Sciatic nerve (tissue), 1 donor: ENCODE measurements around a stretch of chr5.

GRCh38 chr5:151345802-151346415 lies 1.4 kb downstream of the SLC36A2 start:
- PRO-cap, result no peak

DNA sequence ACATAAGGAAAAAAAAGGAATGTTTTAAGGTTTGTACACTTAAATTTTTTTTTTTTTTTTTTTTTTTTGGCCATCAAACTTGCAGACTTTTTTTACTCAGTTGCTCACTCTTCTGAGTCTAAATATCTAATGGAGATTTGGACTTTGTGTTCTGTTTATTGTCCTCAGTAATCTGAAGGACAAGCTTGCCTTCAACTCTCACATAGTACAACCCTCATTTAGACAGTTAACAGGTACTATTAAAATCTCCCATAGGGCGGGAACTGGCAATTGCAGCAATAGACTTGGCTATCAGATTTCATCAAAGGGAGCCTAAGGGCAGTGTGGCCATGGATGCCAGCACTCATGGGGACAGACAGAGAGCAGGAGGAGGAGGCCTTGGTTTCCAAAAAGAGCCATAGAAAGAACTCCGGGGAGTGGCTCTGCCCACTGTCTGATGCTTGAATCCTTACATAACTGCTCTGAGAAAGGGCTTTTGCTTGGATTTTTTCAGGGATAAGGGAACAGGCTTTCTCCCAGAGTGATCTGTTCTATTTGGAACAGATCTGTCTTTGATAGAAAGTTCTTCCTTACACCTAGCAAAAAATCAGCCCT lies 6.7 kb downstream of the SLC36A1 start:
- PRO-cap, result no peak

- PRO-cap, result no peak
These were observed 25.9 kb downstream of the SPARC start for GRCh38 chr5:151660816-151661228.

DNA sequence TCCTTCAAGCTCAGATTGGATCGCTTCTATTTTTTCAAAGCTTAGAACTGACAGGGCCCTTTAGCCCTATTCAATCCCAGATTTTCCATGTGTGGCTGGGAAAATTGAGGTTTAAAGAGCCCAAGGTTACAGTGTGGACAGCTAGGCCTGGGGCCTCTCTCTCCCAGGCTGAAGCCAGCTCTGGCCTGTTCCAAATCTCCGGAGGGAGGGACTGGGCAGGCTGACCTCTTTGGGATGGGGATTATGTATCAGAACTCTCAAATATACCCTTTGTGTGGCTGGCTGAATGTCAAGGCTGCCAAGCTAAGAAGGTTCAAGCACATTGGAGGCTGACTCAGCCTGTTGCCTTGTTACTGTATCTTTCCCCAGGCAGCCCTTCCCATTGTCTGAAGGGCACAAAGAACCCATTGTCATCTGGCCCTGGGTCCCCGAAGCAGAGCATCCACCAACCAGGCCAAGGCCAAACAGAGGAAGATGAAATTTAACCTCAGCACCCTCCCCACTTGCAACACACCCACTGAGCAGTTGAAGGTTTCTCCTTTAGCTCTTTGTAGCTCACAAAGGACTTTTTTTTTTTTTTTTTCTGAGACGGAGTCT lies 7.3 kb upstream of the SPARC start:
- PRO-cap, result no peak

GRCh38 chr5:151773214-151773573 lies 1.4 kb downstream of the G3BP1 start:
- PRO-cap, result no peak

GRCh38 chr5:153859556-153859801 lies 179.2 kb downstream of the FAM114A2 start:
- PRO-cap, result no peak

- PRO-cap, result no peak
These were observed 12.5 kb downstream of the FAM114A2 start for GRCh38 chr5:154026208-154026587.

GRCh38 chr5:154178609-154179071 lies 11.9 kb upstream of the GALNT10 start:
- PRO-cap, result no peak

- PRO-cap, result no peak
These were observed 12.2 kb downstream of the GALNT10 start for GRCh38 chr5:154202526-154203407.

DNA sequence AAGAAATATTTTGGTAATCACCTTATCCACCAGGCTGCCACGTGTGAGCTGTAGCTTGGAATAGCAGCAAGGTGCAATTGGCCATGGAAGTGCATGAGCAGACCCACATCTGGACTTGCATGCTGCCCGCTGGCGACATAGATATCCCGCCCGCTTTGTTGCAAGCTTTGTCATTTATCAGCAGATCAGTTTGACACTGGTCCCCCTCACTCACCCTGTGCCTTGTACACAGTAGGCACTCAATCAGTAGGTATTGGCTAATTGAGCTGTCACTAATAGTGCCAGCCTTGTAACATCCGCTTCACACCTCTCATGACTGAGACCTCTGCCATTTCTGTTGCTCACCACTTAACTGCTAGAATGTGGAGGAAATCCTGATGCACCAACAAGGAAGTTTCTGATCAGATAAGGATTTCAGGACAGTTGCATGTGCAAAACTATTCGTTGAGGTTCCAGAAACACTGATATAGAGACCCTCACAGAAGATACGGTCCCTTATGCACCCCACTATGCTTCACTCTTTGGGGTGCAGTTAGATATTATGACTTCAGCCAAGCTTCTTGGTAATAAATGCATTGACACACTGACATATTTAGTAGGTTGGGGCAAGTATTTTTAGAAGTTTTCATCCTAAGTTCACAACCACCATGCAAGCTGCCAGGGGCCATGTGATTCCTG lies 10.7 kb downstream of the SAP30L start:
- PRO-cap, result no peak

DNA sequence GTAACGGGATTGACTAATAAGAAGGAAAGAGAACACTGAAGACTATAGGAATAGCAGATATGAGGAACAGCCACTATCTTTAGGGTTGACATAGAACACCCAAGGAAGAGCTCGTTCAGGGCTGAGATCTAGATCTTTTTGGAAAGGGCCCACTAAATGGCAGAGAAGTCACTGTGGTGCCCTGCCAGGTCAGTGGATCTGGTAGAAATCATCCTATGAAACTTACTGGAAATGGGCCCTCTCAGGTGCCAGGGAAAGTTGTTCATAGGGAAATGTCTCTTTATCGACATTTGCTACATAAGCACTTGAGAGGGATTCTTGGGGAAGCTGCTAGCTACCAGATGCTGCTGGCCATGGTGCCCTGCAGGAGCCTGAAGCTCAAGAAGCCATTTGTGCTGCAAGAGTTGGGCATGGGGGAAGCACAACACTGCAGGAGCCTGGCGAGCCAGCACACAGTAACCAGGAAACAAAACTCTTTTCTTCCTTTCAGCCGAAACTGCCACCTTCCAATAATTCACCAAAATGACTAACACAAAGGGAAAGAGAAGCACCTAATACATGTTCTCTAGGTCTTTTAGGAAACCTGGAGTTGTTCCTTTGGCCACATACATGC lies 26.4 kb upstream of the LARP1 start:
- PRO-cap, result no peak

GRCh38 chr5:154787967-154788761 lies 33.0 kb downstream of the LARP1 start:
- PRO-cap, result no peak

GRCh38 chr5:154793814-154794396 lies 38.7 kb downstream of the LARP1 start:
- PRO-cap, result no peak

GRCh38 chr5:154813588-154813995 lies 36.8 kb downstream of the FAXDC2 start:
- PRO-cap, result no peak

- PRO-cap, result no peak
These were observed 31.7 kb downstream of the FAXDC2 start for GRCh38 chr5:154818272-154819478.

GRCh38 chr5:154858897-154859419 lies 531 bp downstream of the CNOT8 start:
- PRO-cap, result no peak

GRCh38 chr5:155075501-155075823 lies 61.9 kb downstream of the KIF4B start:
- PRO-cap, result no peak

DNA sequence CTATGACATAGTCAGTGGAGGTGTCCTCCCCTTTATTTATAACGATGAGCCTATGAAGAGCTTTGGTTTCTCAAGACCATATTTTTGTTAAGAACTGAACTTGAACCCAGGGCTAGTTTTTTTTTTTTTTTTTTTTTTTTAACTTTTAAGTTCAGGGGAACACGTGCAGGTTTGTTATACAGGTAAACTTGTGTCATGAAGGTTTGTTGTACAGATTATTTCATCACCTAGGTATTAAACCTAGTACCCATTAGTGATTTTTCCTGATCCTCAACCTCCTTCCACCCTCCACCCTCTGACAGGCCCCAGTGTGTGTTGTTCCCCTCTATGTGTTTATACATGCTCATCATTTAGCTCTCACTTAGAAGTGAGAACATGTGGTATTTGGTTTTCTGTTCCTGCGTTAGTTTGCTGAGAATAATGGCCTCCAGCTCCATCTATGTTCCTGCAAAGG lies 123.4 kb downstream of the KIF4B start:
- PRO-cap, result no peak

DNA sequence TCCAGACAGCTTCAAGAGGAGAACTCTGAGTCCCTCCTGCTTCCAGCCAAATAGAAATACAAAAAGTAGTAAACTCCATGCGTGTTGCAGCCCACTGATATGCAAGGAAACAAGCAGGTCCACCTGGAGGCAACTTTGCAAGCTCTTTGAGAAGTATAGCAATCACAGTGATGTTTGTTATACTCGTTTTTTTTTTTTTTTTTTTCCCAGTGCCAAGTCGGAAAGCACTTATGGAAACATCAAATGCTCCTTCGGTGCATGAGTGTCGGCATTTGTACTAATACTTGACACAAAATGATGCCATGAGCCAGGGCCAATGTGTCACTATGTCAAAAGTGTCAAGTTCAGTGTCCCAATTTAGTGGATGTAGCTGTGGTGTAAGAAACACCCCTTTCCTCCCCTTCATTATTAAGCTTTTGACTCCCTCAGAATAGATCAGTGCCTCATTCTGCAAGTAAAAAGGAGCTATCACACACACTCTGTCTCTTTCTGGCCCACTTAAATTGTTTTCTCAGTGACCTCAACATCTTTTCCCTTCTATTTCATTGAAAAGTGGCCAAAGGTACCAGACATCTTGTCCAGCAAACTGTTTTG lies 594.0 kb upstream of the SGCD start:
- PRO-cap, result no peak

DNA sequence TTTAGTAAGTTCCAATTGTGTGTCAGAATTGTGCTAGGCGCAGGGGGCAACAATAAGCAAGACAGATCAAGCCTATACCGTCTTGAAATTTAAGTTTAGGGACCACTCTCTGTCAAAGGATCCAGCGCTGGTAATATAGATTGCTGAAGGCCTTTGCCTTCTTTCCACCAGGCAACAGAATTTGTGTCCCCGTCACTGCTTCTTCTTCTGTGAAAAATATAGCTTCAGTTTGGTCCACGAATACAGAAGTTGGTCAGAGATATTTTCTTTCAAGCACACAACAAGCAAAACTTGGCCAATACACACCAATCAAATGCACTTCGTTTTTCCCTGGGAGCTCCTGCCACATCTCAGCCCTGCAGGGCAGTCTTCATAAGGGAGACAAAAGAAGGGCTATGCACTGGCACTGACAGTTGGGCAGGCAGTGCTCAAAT lies 23.0 kb downstream of the HAVCR2 start:
- PRO-cap, result no peak